Karpas-422 (cell line): ENCODE measurements around the gene EBF4.

- PRO-cap, result no peak
- RAMPAGE, long total RNA, result no peak
These were observed 7.0 kb downstream of the FKBP1A start for GRCh38 chr20:1385666-1386515.

DNA sequence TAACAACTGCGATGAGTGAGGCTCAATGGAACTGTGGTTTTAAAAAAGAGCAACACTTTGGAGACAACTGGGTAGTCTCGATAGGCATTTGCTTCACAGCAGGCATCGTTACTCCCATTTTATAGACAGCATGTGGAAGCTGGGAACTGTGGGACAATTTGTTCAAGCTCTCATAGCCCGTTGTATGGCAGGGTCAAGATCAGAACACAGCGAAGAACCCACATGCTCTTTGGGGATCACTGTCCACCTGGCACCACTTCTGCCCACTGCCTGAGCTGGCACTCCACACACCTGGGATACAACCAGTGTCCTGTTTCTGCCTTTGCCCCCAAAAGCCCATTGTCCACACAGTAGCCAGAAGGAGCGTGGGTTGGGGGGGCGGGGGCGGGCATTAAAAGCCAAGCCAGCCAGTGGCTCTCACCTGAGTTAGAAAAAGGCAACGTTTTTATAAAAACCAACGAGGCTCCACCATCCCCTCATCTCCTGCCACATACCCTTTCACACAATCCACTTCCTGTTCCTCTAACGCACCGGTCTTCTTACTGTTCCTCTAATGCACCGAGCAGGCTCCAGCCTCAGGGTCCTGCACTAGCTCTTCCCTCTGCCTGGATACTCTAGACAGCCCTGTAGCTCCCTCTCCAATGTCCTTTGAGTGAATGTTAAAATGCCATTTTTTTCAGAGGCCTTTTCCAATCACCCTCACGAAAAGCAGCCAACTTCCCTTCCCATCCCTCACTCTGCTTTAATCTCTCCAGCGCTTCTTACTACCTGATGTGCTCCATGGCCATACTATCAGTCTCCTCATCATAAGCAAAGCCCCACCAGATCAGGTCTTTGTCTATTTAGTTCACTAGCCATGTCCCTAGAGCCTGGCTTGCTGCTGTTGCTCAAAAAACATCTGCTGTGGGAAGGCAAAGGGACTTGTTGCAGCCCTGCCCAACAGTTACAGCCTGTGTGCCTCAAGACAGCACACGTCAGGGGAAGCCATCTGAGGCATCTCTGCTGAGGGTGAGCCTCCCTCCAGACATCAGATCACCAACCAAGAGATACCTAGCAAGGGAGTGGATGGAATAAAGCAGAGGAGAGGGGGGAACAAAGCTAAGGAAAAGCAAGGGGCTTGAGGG lies 4.1 kb downstream of the FKBP1A start:
- PRO-cap, result no peak
- RAMPAGE, long total RNA, result no peak

DNA sequence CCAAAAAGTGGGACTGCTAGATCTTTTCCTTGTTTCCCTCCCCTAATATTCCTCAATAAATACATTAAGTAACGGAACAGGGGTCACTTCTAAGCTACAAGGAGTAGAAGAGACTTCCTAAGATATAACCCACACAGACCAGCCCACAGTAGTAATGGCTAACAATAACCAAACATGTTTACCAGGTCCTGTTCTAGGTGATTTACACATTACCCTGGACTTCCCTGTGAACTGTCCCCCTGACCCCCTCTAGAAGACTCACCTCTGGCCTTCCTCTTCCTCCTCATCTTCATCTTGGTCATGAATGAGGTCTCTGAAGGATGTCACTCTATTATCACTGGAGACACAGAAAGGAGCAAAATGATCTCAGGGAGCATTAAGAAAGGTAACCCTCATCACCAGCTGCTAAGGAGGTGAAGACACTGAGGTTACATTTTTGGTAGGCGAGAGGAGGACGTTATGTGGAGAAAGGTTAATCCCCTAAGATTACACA lies 8.7 kb downstream of the NSFL1C start:
- PRO-cap, result no peak
- RAMPAGE, long total RNA, result no peak

GRCh38 chr20:1489152-1490166 lies 1.8 kb downstream of the SIRPB2 start:
- PRO-cap, result no peak
- RAMPAGE, long total RNA, result no peak

GRCh38 chr20:1537537-1538138 lies 19.9 kb downstream of the SIRPD start:
- PRO-cap, result no peak
- RAMPAGE, long total RNA, result no peak

DNA sequence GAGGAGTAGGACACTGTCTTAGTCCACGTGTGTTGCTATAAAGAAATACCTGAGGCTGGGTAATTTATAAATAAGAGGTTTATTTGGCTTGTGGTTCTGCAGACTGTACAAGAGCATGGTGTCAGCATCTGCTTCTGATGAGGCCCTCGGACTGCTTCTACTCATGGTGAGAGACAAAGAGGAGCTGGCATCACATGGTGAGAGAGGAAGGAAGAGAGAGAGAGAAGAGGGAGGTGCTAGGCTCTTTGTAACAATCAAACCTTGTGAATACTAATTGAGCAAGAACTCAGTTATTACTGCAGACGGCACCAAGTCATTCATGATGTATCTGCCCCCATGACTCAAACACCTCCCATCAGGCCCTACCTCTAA lies 6.3 kb upstream of the SIRPG start:
- PRO-cap, result no peak
- RAMPAGE, long total RNA, result no peak

GRCh38 chr20:1811665-1811897 lies 83.6 kb upstream of the SIRPA start:
- PRO-cap, result no peak
- RAMPAGE, long total RNA, result no peak

DNA sequence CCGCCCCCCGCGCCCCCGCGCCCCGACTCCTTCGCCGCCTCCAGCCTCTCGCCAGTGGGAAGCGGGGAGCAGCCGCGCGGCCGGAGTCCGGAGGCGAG lies 1.1 kb upstream of the SIRPA start:
- PRO-cap, result no peak
- RAMPAGE, long total RNA, result no peak

- PRO-cap, result no peak
- RAMPAGE, long total RNA, result no peak
These were observed 21.9 kb downstream of the SIRPA start for GRCh38 chr20:1916881-1917705.

- PRO-cap, result no peak
- RAMPAGE, long total RNA, result no peak
These were observed 17.3 kb downstream of the STK35 start for GRCh38 chr20:2118880-2119421.

GRCh38 chr20:2132343-2133068 lies 30.9 kb downstream of the STK35 start:
- PRO-cap, result no peak
- RAMPAGE, long total RNA, result no peak

- PRO-cap, result no peak
- RAMPAGE, long total RNA, result no peak
These were observed 43.3 kb downstream of the STK35 start for GRCh38 chr20:2144842-2145392.

DNA sequence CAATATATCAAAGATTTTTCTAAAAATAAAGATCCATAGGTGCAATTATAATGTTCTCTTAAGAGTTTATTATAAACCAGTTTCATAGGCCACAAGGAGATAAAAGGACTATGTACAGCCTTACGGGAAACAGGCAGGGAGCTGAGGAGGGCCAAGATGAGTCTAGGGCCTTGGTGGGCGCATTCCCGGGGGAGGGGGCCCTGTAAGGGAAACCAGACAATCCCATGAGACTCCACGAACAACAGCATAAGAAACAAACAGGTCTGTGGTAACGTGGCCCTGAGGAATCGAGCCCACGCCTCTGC lies 9.0 kb downstream of the SNRPB start:
- PRO-cap, result no peak
- RAMPAGE, long total RNA, result no peak

DNA sequence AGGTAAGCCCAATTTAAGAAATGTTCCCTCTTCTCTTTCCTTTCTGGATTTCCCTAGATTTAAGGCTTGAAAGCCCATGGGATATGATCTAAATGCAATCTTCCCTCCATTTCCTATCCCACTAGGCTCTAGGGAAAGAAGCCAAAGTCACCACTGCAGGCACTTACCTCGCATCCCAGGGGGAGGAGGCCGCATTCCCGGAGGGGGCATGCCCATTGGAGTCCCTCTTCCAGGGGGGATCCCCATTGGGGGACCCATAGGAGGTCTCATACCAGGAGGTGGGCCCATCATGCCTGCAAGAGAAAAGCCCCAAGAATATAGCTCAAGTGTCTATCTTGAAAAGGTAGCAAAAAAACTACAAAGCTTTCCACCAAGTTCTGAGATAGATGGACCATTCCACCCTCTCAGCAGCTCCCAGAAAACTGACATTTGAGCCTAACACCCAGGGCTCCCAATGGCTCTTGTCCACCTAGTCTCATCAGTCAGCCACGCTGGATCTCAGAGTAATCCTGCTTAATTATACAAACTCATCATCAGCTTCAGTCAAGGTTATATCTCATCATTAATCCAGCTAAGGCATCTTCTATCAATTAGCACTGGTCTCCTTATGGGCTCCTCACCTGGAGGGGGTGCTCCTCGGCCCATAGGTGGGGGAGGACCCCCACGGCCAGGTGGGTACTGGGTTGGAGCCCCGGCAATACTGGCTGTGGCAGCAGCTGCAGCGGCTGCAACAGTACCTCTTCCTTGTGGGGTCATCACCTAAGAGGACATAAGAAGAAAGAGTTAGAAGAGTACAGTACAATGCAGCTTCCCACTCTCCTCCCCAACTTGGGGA lies 7.9 kb downstream of the SNRPB start:
- PRO-cap, result no peak
- RAMPAGE, long total RNA, result no peak

GRCh38 chr20:2558062-2558770 lies 21.8 kb downstream of the TMC2 start:
- PRO-cap, result no peak
- RAMPAGE, long total RNA, result no peak

DNA sequence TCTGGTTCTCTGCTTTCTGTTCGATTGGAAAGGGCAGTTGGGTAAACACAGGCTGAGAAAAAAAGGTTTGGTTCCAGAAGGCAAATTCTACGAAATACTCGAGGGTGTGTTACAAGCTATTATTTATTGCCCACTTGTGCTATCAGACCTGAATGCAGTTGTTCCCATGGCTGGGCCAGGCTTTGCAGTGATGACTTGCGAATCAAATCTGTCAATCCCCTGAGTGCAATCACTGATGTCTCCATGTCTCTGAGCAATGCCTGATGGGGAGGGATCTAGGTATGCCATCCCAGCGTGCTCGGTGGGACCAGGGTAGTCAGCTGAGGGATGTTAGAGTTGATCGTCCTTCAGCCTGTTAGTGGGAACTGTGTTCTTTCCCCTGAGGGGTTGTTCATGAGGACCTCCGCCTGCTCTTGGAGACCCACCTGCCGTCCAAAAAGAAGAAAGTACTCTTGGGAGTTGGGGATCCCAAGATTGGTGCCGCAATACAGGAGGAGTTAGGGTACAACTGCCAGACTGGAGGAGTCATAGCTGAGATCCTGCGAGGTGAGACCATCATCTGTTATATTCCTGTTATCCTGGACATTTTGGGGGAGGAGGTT lies 1.7 kb downstream of the NOP56 start:
- PRO-cap, result no peak
- RAMPAGE, long total RNA, result no peak

DNA sequence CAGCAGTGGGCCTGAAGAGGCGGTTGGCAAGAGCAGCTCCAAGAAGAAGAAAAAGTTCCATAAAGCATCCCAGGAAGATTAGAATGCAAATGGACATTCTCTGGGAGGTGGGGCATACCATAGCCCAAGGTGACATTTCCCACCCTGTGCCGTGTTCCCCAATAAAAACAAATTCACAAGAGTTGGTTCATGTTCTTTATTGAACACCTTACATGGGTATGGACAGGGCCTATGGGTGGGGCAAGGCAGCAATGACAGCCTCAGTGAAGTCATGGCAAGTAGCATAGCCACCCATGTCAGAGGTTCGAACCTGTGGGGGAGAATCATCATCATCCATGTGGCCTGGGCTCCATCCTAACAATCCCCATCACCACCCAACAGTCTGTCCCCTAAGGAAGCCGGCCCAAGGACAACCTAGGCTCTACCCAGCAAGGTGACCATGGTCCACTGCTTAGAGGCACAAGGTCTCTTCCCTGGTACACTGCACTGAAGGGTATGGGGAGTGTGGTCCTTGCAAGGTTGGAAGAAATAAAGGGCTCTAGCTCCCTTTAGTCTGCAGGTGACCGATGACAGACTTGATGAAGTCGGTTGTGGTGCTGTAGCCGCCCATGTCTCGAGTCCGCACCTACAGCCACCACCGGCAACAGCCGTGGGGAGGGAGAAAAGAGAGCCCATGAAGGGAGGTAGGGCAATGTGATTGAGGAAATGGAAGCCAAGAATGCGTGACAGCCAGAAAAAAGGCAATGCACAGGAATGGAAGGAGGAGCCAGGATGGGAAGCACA lies 5.6 kb downstream of the IDH3B start:
- PRO-cap, result no peak
- RAMPAGE, long total RNA, result no peak

- PRO-cap, result no peak
- RAMPAGE, long total RNA, result no peak
These were observed at the start of gene EBF4 for GRCh38 chr20:2692459-2692905. EBF4 (plus strand) TSS chr20:2692780.

- PRO-cap, result no peak
- RAMPAGE, long total RNA, result no peak
These were observed 1.6 kb upstream of the PTPRA start for GRCh38 chr20:2871607-2872144.

DNA sequence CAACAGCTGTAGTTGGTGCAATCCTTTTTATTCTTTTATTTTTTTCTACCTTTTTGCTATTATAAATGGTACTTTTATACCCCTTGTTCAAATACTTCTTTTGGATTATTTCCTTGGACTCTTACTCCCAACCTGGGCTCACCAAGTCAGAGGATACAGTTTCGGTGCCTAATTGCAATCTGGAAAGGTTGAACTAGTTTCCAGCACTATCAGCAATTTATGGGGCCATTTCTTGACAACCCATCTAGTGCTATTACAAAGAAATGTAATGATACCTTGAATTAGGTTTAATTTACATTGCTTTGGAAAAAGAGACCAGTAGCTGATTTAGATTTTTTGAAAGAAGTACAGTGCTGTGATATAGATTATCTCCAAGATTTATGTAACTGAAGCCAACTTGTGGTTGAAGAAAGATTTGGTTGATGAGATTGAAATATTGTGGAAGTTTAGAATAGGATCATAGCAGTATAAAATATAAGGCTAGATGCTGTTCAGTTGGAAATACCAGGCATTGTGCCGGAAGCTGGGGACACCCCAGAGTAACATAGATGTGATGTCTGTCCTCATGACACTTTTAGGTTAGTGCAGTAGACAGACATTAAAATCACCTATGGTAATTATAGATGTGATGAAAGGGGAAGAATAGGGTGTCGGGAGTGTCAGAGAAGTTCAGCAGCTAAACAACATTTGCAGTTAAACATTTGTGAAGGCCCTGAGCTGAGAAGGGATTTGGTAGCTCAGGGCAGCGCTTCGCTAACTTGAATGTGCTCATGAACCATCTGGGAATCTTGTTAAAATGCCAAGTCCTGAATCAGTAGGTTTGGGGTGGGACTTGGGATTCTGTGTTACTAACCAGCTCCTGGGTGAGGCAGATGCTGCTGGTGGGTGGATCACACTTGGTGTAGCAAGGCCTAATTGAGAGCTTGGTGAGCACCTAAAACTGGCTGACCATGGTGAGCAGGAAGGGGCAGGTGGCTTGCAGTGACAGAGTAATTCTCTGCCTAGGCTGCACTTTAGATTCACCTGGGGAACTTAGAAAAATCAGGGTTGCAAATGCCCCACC lies 5.6 kb downstream of the PTPRA start:
- PRO-cap, result no peak
- RAMPAGE, long total RNA, result no peak